PFSK-1 (cell line): ENCODE data around the genes FPR3, ZNF613, ZNF350, ZNF841, ZNF528 and ZNF28.

DNA sequence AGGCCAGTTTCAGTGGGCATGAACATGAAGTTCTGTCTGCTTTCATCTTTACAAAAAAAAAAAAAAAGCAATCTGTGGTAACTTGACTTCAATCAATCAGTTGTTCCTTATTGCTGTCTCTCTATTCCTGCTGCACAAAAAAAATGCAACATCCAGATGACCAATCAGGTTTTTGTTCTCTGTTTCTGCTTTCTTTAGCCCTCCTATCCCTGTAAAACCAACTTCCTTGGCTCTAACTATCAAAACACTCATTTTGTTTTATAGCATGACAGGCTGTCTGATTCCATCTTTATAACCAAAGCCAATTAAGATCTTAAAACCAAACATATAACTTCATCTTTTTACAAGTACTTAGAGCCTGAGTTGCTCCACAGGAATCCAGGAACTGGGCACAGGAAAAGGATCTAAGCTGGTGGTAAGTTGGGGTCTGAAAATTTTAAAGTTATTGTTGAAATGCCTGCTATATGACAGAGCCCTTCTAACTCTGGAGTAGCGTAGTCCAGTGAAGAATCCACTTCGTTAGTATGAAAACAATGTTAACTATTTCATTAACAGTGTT is at the start of gene FPR3:
TSS of gene FPR3 (plus strand) at position 241 of the 559 bp plus-strand sequence.
- RRBS: no CpG with 5 or more reads among the region's 2 CpGs

GRCh38 chr19:51798978-51799851 is 4.3 kb downstream of the FPR3 start:
- RRBS: no CpG with 5 or more reads among the region's 20 CpGs

- RRBS: no CpG with 5 or more reads among the region's 8 CpGs
Observed at GRCh38 chr19:51896389-51897174, 8.2 kb downstream of the ZNF649 start.

- RRBS: no CpG with 5 or more reads among the region's 58 CpGs
Observed at GRCh38 chr19:51926307-51927621, at the start of gene ZNF613. TSS of gene ZNF613 (plus strand) at chr19:51927472.

DNA sequence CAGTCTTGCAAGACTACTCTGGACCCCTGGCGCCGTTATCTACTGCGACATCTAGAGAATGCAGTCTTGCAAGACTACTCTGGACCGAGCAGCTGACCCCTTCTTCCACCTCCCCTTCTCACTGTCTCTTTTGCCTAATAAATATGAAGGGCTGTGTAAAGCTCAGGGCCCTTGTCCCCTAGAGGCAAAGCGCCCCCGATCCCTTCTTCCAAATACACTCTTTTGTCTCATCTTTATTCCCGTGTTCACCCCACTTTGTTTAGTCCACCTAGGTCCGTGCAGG is 10.6 kb downstream of the ZNF350 start:
- RRBS: no CpG with 5 or more reads among the region's 8 CpGs

GRCh38 chr19:51986090-51987221 is at the start of gene ZNF350:
TSS of gene ZNF350 (minus strand) at chr19:51986840.
- RRBS: no CpG with 5 or more reads among the region's 41 CpGs

- RRBS: no CpG with 5 or more reads among the region's 36 CpGs
Observed at GRCh38 chr19:52095537-52096262, at the start of gene ZNF841. TSS of gene ZNF841 (minus strand) at chr19:52095765.

- RRBS: no CpG with 5 or more reads among the region's 7 CpGs
Observed at GRCh38 chr19:52171867-52172402, 514 bp upstream of the ZNF836 start.

DNA sequence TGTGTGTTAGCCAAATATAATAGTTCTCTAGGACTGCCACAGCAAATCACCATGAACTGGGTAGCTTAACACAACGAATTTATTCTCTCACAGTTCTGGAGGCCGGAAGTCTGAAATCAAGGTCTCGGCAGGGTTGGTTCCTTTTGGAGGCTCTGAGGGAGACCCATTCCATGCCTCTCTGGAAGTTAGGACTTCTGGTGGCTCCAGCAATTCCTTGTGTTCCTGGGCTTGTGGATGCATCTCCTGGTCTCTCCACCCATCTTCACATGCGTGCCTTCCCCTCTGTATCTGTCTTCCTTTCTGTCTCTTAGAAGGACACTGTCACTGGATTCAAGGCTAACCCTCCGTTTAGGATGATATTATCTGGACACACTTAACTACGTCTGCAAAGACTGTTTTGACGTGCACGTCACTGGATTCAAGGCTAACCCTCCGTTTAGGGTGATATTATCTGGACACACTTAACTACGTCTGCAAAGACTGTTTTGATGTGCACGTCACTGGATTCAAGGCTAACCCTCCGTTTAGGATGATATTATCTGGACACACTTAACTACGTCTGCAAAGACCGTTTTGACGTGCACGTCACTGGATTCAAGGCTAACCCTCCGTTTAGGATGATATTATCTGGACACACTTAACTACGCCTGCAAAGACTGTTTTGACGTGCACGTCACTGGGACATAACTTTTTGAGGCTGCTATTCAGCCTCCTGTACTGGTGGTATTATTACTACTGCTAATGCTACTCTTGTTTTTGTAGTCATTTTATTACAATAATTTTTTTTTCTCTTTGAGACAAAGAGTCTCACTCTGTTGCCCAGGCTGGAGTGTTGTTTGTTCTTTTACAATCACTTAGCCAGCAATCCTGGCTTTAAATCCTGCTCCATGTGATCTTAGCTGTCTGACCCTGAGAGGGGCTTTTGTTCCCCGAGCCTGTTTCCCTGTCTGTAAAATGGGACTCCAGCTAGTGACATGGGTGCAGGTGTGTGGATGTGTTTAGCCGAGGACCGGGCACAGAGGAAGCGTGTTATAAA is 11.0 kb downstream of the PPP2R1A start:
- RRBS: no CpG with 5 or more reads among the region's 24 CpGs

DNA sequence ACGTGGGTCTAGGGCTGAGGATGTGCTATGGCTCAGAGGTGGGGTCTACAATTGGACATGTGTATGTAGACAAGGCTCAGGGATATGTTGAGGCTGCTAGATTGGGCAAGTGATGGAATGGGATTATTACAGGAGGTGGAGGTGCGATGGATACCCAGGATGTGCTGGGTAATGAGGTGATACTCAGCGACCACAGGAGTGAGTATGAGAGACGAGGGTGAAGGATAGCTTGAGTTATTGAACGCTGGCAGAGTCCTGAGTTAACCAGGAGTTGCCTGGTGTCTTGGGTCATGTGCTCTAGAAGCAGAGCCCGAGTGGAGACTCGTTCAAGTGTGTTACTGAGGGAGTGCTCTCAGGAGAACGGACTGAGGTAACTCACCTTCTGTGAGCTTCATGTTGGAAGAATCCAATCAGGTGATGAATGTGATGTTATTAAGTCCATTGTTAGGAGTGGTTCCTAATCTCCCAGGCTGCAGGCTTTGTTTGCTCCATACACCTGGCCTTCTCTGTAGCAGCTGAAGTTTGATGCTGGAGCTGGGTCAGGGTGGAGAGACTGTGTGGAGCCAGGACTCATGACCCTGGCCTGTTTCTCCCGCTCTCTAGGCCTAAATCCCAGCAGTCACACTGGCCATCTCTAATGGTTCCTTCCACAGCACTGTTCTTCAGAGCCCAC is 38.4 kb downstream of the PPP2R1A start:
- RRBS: no CpG with 5 or more reads among the region's 9 CpGs

- RRBS: no CpG with 5 or more reads among the region's 7 CpGs
Observed at GRCh38 chr19:52299802-52300464, 3.0 kb downstream of the ZNF480 start.

DNA sequence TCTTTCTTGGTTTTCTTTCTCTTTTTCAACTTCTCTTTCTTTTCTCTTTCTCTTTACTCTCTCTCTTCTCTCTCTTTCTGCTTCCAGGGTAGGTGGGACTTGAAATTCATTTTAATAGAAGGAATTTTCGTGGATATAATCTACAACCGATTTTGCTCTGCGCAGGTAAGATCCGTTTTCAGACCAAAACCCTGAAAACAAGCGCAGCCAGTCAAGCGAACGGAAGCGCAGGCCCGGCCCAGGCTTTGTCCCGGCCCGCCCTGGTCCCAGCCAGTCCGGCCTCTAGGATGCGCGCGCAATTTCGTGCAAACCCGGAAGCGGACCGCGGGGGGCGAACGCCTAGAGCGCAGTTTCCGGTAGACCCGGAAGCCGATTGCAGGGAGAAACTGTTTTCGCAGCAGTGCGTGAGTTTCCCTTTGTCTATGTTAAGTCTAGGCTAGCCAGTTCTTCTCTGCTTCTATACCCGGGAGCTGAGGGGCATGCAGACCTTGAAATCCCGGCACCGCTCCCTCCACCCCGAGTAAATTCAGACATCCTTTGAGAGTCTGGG is at the start of gene ZNF528:
TSS of gene ZNF528 (plus strand) at position 349 of the 550 bp plus-strand sequence.
- RRBS: 3% methylated on average over 12 of the region's 32 CpGs

DNA sequence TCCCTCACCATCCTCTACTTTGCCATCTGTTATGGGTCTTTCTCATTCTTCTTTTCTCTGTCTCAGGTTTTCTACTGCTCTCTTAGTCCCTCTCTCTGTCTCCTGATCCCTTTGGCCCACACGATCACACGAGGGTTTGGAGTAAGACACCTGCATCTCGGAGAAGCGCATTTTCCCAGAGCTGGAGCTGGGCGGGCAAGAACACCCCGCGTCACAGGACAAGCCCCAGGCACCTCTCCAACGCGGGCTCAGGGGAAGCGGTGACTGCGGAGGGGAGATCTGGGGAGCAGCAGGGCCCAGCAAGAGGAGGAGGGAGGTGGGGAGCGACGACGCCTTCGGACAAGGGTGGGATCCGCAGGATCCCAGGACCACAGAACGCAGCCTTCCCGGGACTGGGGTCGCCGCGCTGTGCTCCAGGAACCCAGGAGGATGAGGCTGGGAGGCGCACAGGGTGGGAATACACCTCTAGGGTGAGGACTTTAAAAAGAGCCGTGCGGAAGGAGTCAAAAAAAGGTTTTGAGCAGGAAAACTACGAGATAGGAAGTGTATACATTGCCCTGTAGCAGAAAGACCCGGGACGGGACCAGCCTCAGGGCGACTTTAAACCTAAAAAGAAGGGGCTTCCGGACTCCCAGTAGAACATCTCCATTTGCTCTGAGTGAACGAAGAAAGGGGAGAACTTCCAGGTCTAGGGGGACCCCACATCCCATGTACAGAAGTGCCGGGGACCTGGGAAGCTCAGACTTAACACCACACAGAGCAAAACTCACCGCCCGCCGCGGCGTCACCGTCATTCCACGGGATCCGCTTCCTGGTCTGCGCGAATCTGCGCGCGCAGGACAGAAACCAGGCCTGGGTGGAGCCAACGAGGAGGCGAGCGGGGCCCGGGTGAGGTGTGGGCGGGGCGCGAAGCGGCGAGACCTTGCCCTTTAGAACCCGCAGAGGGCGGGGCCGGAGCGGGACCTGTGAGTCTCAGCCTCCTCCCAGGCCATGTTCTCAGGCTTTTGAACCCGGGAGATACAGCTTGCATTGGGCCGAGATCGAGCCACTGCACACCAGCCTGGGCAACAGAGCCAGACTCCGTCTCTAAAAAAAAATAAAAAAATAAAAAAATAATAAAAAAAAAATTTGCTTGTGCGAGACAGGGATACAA is at the start of gene ZNF28:
TSS of gene ZNF28 (minus strand) at position 818 of the 1,153 bp plus-strand sequence.
- RRBS: 6% methylated on average over 3 of the region's 62 CpGs

- RRBS: no CpG with 5 or more reads among the region's 4 CpGs
Observed at GRCh38 chr19:52932362-52932713, 9.1 kb upstream of the ZNF888 start.

DNA sequence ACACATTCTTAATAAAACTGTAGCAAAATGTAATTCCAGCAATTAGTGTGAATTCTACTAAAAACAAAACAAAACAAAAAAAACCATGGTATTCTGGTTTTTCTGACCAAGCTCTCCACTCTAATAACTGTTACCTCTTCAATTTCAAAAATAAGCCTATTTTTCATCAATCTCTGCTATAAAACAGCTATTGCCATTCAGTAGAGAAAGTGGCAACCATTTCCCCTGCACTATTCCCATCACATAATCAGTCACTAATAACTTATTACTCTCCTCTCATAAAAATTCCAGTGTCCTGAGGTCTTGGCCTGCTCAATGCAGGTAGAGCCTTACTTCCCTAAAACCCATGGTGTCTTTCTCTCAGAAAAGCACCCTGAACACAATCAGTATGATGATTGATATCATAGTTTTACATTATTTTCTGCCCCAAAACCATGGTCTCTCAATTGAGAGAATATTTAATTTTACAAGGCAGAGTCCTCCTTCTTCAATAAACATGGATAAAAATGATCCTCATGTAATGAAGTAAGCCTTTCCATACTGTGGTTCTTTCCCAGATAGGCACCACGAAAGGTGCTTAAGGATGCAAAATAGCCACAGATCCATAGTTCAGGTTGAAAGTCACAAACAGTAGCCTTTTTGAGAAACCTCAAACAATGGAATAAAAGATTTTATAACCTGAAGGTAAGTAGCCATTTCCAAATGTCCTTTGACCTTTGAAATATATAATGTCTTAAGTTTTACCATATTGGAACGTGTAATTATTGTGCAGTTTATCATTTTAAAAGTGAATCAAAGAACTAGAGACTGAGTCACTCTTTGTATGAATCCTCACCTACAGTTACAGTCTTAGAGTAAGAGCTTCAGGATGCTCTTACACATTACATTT is 6.4 kb upstream of the ZNF415 start:
- RRBS: no CpG with 5 or more reads among the region's 2 CpGs

- RRBS: 2% methylated on average over 4 of the region's 31 CpGs
Observed at GRCh38 chr19:53432131-53433008, 586 bp downstream of the ZNF761 start.

DNA sequence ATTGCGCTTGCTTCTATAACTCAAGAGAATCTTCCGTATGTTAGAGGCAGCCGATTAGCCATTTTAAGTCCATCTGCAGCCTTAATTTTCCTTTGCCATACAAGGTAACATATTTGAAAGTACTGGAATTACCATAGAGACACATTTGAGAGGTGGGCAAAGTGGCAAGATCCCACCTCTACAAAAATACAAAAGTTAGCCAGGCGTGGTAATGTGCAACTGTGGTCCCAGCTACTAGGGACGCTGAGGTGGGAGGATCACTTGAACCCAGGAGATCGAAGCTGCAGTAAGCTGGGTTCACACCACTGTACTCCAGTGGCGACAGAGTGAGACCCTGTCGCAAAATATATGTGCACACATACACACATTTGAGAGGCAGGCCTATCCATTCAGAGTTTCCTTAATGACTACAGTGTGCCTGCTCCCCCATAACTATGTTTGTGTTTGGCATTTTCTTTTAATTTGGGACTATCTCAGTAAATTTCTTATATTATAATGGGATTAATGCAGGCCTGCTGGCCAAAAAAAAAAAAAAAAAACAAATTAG is 22.9 kb downstream of the ZNF331 start:
- RRBS: no CpG with 5 or more reads among the region's 8 CpGs

DNA sequence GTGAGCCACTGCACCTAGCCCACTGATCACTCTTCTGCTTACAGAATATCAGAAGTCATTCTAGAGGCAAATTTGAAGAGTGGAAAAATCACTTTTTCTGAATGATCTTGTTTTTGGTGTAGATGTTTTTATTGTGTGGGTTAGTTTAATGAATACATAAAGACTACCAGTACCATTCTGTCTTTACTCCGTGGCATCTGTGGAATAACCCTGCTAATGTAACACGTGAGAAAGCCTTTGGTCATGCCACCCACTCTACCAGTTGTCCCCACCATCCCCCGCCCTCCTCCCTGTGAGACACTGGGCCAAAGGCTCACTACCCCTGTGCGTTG is 41.1 kb downstream of the ZNF331 start:
- RRBS: no CpG with 5 or more reads among the region's 4 CpGs

- RRBS: 1% methylated on average over 19 of the region's 58 CpGs
Observed at GRCh38 chr19:53879016-53880242, 2.6 kb upstream of the PRKCG start.

DNA sequence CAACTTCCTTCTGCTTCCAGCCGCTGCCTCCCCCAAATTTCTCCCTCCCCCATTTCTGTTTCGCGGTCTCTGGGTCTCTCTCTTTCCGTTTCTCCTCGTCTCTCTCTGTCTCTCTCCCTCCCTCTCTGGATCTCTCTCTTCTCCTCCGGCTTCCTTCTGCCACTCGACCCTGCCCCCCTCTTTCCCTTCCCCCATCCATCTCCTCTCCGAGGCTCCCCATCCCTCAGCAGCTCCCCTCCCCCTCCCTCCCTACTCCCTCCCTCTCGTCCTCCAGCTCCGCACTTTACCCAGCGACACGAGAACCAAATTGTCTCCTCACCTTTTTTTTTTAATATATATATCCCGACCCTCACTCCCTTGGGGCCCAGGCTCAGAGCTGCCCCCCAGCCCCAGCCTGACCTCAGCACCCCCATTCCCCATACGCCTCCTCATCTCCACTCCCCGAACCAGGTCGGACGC is 3.5 kb upstream of the CACNG8 start:
- RRBS: no CpG with 5 or more reads among the region's 17 CpGs